Measurements from ENCODE around the genes OXTR and LHFPL4.

GRCh38 chr3:8611227-8611690, 33.3 kb downstream of the SSUH2 start:
- RRBS: 94% methylated on average over 2 of the region's 17 CpGs

DNA sequence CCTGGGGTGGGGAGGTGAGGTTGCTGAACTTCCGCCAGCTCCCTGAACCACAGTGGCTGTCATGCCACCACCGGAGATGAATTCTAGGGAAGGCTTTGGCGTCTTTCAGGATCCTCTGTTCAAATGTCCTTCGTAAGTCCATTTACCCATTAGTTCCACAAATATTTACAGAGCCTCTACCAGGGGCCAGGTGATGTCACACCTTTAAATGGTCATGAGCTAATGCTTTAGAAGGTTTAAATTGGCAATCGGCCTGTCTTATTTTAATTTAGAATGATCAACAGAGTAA, 23.6 kb upstream of the CAV3 start:
- RRBS: no CpG with 5 or more reads among the region's 5 CpGs

- RRBS: 6% methylated on average over 13 of the region's 33 CpGs
These were observed 639 bp downstream of the OXTR start for GRCh38 chr3:8768651-8769296.

- RRBS: no CpG with 5 or more reads among the region's 42 CpGs
These were observed at the start of gene OXTR for GRCh38 chr3:8769328-8770214. TSS of gene OXTR (minus strand) at chr3:8769613.

GRCh38 chr3:9045895-9046239, 82.6 kb upstream of the RAD18 start:
- RRBS: no CpG with 5 or more reads among the region's 3 CpGs

DNA sequence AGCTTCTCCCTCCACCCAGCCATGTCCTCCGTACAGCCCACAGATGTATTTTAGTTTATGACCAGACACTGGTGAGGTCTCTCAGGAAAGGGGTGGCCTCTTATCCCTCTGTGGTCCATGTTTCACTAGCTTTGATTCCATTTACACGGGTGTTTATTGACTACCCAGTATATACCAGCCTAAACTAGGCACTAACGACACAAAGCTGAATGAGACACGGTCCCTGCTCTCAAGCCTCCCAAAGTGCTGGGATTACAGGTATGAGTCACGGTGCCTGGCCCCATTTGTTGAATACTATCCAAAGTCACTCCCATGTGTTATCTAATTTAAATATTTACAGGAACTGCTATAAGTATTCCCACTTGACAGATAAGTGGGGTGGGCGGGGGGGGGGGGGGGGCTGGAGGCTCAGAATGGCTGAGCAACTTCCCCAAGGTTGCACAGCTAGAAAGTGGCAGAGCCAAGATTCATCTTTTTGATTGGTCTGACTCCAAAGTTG, 125.7 kb upstream of the RAD18 start:
- RRBS: no CpG with 5 or more reads among the region's 6 CpGs

DNA sequence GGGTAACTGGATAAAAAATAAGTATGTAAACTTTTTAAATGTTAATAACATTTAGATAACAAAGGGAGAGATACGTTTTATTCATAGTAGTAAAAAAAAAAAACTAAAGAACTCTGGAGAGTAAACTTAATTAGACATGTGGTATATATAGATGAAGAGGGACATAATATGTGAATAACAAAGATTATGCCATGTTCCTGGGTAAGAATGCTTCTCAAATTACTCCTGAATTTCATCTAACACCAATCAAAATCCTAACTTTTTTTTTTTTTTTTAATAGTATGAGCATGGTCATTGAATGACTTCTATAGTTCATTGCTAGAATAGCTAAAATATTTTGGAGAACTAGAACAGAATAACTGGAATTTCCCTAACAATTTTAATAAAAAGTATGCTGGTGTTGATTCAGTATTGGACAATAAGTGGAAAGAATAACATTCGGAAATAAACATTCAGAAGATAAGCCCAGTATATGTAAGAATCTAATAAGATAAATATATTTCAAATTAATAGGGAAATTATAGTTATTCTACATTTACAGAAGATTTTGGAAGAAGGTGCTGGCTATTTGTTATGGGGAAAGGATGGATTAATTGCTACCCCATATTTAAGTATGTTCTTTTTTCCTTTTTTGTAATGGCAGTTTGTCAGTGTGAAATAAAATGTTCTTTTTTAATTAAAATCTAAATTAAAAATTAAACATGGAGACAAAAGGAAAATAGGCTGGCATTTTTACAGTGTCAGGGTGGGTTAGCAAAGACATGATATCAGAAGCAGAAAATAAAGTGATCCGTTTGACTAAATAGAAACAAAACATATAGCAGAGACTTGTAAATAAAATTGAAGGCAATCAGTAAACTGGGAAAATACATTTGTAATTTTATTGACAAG, 63.0 kb downstream of the SETD5 start:
- RRBS: no CpG with 5 or more reads among the region's 3 CpGs

- RRBS: 4% methylated on average over 46 of the region's 60 CpGs
These were observed at the start of gene LHFPL4 for GRCh38 chr3:9553603-9554227. TSS of gene LHFPL4 (minus strand) at chr3:9553822.

DNA sequence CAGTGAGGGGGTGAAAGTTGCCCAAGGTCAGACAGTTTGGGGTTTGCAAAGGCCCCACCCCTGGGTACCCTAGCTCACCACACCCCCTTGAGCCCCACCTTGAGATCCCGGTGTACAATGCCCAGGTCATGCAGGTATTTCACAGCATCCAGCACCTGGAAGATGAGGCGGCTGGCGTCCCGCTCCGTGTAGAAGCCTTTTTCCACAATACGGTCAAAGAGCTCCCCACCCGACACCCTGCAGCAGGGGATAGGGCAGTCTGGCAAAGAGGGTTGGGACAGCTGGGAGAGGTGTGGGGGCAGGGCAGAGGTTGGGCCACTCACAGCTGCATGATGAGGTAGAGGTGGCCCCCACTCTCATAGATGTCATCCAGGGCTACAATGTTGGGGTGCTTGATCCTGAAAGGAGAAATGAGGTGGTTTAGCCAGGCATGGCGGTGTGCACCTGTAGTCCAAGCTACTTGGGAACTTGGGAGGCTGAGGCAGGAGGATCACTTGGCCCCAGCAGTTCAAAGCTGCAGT, 6.9 kb downstream of the CAMK1 start:
- RRBS: no CpG with 5 or more reads among the region's 8 CpGs

DNA sequence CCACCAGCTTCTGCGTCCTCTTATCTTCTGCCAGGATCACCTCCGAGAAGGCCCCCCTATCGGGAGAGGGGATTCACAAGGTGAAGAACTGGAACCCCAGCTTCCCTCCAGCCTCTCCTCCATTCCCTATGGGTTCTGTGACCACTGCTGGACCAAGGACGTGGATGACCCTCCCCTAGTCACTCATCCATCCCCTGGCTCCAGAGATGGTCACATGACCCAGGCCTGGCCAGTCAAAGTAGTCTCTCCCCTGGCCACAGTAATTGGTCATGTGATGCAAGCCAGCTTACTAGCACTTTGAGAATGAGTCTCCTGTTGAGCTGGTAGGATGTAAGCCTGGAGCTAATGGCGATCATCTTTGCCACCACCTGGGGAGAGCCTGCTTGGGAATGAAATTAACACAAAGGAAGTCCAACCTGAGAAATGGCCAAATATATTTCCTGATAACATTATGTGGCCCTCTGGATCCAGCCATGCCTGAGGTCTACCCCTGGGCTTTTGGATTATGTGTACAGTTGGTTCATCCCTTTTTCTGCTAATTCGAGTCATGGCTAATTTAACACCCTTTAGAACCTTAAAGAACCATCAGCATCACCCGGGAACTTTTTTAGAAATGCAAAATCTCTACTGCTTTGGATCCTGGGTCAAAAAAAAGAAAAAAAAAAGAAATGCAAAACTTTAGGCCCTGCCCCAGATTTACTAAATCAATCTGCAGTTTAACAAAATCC, 3.7 kb downstream of the CAMK1 start:
- RRBS: no CpG with 5 or more reads among the region's 7 CpGs

DNA sequence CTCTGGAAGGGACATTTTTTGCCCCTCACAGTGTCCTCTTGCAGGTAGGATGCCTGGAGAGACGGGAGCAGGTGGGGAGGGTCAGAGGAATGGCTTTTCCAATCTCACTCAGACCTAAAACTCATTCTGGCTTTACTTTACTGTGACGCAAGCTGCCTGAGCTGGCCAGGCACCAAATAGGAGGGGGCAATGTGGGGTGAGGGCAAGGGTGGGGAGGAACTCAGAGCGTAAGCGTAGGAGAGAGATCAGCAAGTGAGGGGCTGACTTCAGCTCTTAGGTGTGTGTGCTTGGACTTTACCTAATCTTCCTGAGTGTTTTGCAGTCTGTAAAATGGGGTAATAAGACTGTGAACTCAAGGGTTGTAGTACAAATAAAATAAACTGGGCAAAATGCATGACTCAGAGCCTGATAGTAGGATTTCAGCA, 3.8 kb upstream of the IL17RE start:
- RRBS: no CpG with 5 or more reads among the region's 4 CpGs

DNA sequence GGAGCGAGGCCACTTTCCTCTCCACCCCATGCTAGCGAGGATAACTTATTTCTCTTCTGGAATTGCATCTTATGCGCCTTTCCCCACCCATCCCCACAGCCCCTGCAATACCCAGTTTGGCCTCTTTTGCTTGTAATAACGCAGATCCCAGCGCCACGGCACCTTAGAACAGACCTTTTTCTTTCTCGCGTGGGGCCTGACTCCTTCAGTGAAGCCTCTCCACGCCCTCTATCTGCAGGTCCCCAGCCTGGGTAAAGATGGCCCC, 480 bp downstream of the CRELD1 start:
- RRBS: no CpG with 5 or more reads among the region's 9 CpGs

- RRBS: no CpG with 5 or more reads among the region's 3 CpGs
These were observed 14.3 kb downstream of the FANCD2OS start for GRCh38 chr3:10093766-10094229.

DNA sequence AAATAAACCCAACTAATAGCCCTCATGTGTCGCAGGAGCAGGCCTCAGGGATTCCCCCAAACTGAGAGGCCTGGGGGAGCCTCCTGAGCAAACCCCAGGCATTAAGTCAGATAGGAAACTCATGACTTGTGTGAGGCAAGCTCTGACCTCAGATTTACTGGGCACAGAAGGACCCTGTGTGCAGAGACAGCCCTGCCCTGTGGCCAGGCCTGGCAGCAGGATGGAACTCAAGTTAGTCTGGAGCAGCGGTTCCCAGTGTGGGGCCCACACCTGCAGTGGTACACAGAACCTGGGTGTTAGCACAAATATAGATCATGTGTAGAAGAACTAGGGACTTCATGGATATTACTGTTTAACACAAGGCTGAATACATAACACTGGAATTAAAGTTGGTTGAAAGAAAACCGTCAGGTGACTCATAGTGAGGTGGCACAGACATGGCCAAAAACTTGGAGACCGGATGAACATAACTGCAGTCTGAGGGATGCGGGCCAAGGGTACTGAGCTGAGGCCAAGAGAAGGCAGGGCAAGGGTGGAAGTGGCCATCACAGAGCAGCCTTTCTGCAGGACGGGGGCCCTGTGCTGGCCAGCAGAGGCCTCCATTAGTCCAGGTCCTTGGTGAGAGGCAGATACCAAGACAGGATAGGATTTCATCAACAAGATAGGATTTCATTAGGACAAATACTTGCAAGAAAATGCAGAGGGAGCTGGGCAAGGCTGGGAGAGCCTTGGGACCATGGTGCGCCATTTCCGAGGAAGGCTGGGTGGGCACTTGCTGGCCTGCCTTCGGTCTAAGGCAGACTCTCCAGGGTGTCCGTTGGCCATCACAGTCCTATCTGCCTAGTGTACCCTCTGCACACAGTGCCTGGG, 40.9 kb downstream of the IRAK2 start:
- RRBS: no CpG with 5 or more reads among the region's 10 CpGs

GRCh38 chr3:10377207-10377868, 56.4 kb upstream of the SEC13 start:
- RRBS: 40% methylated on average over 3 of the region's 13 CpGs

DNA sequence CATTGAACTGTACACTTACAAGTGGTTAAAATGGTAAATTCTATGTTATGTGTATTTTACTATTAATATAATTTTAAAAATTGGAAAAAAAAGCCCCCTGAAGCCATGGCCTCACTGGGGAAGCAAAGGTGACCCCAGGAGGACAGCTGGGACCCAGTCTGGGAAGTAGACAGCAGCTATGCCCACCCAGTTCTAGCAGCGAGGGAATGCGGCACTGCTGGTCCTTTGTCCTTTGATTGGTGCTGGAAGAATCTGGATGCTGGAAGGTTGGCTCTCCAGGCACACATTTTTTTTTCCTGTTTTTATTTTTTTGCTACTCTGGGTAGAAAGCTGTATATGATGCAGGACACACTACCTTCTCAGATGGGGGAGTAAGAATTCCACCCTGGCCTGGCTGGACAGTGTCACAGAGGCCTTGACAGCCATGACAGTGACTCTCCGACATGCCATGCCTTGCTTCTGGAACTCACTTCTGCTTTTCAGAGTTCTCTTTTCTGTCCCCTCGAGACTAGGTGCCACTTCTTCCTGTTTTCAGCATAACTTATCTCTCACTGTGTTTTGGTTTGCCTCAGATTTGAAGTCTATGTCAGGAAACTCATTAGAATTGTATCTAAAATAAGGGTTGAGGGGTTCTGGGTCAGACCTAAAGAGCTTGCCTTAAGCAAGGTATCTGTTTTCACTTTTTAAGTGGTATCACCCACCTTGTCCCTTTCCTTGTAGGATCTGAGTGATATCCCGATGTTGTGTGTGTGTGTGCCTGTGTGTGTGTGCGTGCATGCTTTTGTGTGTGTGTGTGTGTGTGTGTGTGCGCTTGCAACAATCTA, 69.0 kb upstream of the SEC13 start:
- RRBS: no CpG with 5 or more reads among the region's 7 CpGs

DNA sequence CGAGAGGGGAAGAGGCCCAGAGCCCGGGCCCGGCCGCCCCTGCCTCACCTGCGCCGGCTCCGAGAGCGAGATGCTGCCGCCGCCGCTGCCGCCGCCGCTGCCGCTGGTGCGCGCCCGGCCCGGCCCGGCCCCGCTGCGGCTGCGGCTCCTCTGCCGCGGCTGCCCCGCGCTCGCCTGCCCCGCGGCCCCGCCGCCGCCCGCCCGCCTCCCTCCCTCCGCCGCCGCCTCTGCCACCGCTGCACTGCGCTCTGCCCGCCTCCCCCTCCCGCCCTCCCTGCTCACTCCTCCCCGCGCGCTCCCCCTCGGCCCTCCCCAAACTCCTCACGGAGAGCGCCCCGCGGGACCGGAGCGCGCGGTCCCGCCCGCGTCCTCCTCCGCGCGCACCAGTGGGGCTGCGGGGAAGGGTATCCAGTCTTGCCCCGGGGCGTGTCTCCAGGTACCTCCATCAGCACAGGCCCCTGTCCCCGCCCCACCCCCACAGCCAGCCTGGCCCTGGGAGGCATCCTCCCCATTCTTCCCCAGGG, 108.1 kb upstream of the SLC6A11 start:
- RRBS: 2% methylated on average over 26 of the region's 64 CpGs

GRCh38 chr3:11060667-11061164, 68.2 kb downstream of the SLC6A1 start:
- RRBS: no CpG with 5 or more reads among the region's 26 CpGs

GRCh38 chr3:11273608-11274613, 1.7 kb downstream of the ATG7 start:
- RRBS: no CpG with 5 or more reads among the region's 16 CpGs

All from non-pigmented ciliary epithelial cell (primary cell).